ENCODE data around the genes RPS25, HYOU1, ABCG4, CCDC153 and C1QTNF5.

- PRO-cap = bidirectional peak, plus-strand start at chr11:119018483, minus-strand start at chr11:119018330; unidirectional peak, plus-strand start at chr11:119018773
Observed at GRCh38 chr11:119017874-119018912, at the start of gene RPS25. Gene RPS25 (minus strand): TSS chr11:119018343.

DNA sequence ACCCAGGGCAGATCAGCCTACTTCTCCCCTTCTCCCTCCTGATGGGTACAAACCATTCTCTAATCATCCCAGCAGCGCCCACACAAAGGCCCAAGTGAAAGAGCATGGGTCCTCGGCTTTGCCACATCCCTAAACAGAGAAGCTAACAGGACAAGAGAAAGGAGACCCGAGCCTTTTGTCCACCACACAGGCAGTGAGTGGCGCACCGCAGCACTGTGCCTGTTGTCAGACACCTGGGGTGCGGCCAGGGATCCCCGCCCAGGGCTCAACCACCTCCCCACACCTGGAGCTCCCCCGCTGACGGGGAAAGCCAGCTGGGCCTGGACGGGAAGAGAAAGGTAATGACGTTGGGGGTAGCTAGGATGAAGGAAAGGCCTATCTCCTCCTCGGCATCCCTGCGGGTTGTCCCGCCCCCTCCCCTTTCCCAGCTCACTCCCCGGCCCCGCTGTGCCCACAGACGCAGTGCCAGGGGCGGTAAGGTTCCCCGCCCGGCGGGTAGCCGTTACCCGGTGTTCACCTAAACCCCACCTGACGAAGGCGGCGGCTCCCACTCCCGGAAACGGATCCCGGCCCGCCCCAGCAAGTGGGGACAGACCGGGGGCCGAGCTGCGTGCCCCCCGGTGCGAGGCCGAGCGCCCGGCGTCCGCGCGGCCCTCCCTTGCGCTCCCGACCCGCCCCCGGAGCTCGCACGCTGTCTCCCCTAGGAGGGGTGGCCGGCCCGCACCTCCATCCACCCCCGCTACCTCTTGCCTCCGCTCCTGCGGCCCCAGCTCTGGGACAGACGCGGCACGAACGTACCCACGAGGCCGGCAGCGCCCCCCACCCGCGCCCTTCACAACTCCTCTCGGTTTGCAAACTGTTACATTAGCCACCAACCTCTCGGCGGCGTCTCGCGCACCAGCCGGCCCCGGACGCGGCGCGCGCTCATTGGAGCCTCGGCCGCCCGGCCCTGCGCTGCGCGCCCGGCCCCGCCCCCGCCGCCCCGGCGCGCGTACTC lies at the start of gene HYOU1:
TSS of gene HYOU1 (minus strand) at position 929 of the 997 bp plus-strand sequence.
- PRO-cap = unidirectional peak, minus-strand start at position 774 of the sequence; bidirectional peak, plus-strand start outside the sequence, minus-strand start at position 853 of the sequence

DNA sequence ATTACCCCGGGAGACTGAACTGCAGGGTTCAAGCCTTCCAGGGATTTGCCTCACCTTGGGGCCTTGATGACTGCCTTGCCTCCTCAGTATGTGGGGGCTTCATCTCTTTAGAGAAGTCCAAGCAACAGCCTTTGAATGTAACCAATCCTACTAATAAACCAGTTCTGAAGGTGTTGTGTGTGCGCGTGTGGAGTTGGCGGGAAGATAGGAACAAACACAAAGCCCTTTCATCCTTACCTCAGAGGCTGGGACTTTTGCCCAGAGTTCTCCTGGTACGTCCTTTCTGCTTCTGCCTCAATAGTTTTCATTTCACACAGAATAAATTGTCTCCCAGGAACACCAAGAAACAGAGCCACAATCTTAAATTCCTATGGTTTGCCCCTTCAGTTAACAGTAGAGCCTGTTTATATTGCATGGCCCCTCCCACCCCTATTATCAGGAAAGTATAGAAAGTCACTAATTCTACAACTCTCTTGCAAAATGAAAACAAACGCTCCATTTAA lies 1.8 kb downstream of the H2AX start:
- PRO-cap = no peak

DNA sequence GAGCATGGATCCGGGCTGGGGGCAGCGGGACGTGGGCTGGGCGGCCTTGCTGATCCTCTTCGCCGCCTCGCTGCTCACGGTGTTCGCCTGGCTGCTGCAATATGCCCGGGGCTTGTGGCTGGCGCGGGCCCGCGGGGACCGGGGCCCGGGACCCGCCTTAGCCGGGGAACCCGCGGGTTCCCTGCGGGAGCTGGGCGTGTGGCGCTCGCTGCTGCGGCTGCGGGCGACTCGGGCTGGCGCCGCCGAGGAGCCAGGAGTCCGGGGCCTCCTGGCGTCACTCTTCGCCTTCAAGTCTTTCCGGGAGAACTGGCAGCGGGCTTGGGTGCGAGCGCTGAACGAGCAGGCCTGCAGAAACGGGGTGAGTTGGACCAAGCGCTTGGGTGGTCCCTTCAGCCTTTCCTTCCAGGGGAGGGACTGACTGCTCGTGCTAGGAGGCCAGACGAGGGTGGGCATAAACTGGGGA lies 625 bp downstream of the C2CD2L start:
- PRO-cap = no peak

DNA sequence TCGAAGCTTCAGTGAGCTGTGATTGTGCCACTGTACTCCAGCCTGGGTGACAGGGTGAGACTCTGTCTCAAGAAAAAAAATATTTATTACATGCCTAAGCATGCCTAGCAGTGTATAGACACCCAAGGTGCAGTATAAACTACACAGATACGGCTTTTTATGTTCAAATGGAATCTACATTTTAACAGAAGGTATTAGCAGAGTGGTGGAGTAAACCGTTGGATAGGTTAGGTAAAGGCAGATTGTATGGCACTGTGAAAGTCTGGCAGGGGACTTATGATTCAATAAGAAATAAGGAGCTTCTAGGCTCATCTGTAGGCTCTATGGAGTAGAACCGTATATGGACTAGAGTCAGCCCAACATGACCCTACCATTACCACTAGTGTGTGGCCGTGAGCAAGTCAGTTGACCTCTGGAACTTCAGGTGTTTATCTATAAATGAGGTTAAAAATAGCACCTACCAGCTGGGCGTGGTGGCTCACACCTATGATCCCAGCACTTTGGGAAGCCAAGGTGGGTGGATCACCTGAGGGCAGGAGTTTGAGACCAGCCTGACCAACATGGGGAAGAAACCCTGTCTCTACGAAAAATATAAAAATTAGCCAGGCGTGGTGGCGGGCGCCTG lies 4.3 kb downstream of the HINFP start:
- PRO-cap = no peak

GRCh38 chr11:119126550-119127242 lies 5.3 kb downstream of the HINFP start:
- PRO-cap = no peak

- PRO-cap = no peak
Observed at GRCh38 chr11:119148752-119149407, at the start of gene ABCG4. Gene ABCG4 (plus strand): TSS chr11:119149052.

GRCh38 chr11:119195489-119196098 lies at the start of gene CCDC153:
Gene CCDC153 (minus strand): TSS chr11:119195841.
- PRO-cap = no peak

DNA sequence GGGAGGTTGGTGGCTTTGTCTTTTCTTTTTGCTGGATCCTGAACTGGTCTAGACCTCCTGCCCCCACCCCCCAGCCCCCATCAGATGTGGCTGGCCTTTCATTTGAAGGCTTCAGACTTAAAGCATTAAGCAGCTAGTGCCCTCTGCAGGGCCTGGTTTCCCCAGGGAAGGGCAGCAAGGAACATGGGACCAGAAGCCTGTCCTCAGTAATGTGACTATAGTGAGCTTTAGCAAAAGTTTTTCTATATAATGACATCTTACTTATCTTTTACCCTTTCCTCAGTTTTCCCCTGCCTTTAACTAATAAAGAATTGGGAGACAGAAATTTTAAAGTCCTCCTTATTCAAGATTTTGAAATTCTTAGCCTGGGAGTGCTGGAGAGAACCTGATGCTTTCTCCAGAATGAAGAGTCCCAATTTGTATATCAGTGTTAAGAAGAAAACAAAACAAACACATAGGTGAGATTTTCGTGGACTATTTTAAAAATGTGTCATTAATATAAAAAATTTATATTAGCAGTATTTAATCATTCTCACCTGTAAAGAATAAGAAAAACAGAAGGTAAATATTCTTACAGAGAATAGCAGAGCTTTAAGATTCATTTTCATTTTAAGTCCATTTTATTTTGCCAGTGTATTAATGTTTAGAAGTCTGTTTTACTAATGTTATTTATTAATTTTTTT lies 9.4 kb downstream of the MCAM start:
- PRO-cap = no peak

- PRO-cap = unidirectional peak, plus-strand start at chr11:119320701; bidirectional peak, plus-strand start at chr11:119321100, minus-strand start at chr11:119320975
Observed at GRCh38 chr11:119320564-119321475, 3.9 kb upstream of the MCAM start.

DNA sequence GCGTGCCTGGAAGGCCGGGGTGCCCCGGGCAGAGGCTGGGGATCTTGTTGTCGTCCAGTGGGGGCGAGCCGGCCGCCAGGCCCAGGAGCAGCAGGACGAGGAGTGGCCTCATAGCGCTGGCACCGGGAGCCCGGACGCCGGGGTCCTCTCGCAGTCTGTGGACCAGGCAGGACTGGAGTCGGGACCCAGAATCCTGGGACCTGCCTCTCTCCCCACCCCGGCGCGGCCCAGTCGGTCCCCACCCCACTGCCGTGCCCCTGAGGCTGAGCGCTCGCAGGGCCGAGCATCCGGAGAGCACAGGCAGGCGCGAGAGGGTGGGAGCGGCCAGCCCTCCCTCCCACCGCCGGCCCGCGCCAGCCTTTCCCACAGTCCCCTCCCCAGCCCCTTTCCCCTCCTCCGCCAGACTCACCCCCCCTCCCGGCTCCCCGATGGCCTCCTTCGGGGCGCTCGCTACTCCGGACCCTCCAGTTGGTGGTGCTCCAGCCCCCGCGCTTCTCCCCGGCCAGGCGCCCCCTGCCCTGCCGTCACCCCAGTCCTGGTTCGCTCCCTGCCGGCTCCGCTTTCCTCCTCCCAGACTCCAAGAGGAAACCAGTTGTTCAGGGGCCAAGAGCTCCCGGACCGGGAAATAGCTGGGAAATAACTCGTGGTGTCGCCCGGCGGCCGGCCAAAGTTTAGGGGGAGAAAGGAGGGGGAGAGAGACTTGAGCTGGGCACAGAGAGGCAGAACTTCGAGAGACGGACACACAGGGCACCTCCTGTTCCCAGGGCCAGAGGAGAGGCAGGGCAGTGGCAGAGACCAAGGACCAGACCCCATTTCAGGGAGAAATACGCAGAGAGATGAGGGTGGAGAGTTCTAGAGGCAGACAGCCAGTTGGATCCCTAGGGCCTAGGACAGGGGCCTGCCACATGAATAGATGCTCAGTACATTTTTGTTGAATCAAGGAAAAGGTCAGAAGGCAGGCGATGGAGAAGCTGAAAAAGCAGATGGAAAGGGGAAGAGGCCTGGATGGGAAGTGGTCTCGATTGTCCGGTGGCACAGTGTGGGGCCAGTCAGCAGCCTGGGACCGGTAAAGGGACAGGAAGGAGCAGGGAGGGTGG lies at the start of gene C1QTNF5:
TSS of gene C1QTNF5 (minus strand) at position 598 of the 1,097 bp plus-strand sequence.
- PRO-cap = unidirectional peak, minus-strand start at position 578 of the sequence

GRCh38 chr11:119356075-119357159 lies 9.9 kb upstream of the MFRP start:
- PRO-cap = no peak

GRCh38 chr11:119368220-119369205 lies 13.0 kb downstream of the USP2 start:
- PRO-cap = no peak

DNA sequence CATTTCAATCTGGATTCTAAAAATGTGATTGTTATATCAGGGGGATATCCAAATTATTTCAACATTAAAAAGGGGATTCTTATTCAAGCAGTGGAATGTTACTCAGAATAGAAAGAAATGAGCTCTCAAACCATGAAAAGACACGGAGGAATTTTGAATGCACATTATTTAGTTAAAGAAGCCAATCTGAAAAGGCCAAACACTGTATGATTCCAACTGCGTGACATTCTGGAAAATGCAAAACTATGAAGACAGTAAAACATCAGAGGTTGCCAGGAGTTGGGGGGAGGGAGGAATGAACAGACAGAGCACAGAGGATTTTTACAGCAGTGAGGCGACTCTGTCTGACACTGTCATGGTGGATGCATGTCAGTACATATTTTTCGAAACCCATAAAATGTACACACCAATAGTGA lies 22.8 kb upstream of the THY1 start:
- PRO-cap = no peak

- PRO-cap = no peak
Observed at GRCh38 chr11:119662573-119663105, 66.4 kb downstream of the NECTIN1 start.

DNA sequence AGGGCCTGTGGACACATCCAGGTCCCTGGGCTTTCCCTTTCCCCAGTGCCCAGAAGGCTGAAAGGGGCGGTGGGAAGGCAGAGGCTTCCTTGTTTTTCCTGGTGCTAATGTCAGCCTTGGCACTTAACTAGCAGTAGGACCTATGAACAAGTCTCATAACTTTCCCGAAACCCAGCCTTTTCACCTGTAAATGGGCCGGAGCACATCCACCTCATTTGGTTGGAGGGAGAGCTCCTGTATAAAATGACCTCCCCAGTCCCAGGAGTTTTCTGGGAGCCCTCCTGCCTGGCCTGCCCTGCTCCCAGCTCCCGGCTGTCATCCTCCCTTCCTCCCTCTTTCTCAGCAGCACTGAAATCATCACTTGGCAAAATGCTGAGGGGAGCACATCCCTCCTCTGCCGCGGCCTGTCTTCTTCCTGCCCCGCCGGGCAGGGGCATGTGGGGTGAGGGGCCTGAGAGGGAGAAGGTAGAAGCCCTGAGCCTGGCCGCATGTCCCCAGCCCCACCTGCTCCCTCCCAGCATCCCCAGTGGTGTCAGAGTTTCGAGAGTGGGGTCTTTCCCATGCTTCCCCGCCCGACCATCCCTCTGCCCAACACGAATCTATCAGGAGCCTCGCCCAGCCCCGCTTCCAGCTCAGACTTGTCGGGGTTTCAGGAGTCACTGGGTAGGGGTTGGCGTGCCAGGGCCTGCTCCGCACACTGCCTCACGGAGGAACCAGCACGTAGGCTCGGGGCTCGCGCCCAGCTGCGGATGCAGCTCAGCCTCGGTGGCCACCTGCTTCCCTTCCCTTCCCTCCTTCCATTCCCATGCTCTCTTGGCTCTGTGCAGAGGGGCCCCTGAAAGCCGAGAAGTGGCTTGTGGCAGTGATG lies 37.2 kb downstream of the NECTIN1 start:
- PRO-cap = no peak

DNA sequence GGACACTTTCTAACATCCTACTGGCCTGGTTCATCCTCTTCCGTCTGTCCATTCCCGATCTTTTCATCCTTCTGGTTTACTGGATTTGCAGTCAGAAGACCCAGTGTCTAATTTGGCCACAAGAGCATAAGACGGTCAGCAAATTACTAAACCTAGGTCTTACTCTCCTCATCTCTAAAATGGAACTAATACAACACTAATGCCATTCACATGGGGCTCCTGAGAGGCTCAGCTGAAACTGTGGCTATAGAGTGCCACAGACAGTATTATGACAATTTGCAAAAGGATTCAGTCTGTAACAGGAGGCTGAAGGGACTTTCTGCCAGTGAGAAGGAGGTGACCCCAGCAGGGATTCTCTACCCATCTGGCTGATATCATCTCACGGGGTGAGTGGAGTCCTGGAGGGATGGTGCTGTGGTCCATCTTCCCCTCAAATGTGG lies 7.0 kb downstream of the NECTIN1 start:
- PRO-cap = no peak

DNA sequence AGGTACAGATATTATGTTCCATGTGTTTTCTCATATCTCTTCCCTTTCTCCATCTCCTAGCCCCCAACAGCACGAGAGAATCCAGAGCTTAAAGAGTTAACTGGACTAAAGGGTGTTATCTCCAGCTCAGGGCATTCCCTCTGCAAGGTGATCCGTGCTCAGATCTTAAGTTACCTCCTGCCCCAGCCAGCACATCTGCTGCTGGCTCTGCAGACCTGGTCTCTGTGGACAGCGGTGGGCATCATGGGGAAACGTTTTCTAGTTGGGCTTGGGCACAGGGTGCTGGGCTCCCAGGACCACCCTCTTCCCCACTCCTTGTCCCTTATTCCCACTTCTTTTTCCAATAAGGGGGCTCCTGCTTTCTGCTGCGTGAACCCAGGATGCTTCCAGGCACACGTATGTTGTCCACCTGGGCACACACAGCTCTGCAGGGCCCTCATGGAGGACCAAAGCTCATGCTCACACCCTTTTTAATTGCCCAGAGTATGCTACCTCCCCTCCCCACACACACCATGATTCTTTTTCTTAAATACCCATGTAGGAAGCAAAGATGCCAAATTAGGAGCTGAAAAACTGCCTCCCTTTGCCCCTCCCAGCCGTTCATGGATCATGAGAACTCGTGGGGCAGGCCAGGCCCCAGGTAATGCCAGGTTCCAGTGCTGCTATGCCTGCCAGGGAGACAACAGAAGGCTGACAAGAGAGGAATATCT lies 5.2 kb downstream of the NECTIN1 start:
- PRO-cap = no peak

- PRO-cap = no peak
Observed at GRCh38 chr11:119728175-119728475, 875 bp downstream of the NECTIN1 start.

GRCh38 chr11:119751421-119752040 lies 22.5 kb upstream of the NECTIN1 start:
- PRO-cap = no peak

Measured in left common carotid artery plus branches (tissue), 1 donor.